ENCODE measurements around the gene IFNG.

DNA sequence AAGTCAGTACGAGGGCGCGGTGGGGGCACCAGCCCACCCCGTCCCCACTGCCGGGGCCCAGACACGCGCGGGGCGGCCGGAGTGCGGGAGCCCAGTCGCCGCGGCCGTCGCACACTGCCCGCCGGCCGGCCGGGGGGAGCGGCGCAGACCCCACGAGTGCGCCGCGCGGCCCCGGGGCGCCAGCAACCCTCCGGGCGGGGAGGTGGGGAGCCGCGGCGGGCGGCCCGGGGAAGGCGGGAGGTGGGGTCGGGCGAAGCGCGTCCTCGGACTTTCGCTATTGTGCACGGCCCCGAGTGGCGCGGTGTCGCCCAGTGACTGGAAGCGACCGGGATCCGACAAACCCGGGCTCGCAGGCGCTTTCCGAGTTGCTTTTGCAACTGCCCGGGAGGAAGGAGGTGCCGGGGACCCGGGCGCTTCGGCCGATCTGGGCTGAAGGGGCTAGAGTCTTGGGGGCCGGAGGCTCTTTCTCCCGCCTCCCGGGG lies 1.1 kb downstream of the HMGA2 start:
- PRO-cap, 2 experiments: no peak in any of the 2 experiments

- PRO-cap, 2 experiments: no peak in any of the 2 experiments
These were observed 23.1 kb downstream of the LLPH start for GRCh38 chr12:66107289-66107974.

DNA sequence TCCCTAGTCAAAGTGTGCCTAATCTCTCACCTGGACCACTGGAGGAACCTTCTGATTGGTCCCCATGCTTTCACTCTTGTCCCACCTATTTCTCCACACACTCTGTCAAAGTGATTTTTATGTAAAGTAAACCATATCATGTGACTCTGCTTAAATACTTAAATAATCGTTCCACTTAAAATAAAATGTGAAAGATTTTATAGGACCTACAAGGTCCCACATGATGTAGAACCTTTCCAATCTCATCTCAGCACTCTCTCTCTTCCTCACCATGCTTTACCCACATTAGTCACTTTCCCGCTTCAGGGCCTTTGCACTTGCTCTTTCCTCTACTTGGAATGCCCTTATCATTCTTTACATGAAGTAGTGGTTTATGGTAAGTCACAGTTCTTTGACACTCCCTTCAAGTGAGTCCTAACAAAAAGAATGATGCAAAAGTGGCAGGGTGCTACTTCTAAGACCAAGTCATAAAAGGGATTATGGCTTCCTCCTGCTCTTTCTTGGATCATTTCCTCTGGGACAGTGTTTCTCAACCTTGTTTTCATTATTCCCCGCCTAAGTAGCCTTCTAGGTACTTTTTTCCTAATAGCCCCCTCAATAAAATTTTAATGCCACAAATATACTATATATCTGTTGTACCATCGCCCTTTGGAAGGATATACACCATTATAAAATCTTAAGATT lies 13.2 kb downstream of the TMBIM4 start:
- PRO-cap, 2 experiments: no peak in any of the 2 experiments

DNA sequence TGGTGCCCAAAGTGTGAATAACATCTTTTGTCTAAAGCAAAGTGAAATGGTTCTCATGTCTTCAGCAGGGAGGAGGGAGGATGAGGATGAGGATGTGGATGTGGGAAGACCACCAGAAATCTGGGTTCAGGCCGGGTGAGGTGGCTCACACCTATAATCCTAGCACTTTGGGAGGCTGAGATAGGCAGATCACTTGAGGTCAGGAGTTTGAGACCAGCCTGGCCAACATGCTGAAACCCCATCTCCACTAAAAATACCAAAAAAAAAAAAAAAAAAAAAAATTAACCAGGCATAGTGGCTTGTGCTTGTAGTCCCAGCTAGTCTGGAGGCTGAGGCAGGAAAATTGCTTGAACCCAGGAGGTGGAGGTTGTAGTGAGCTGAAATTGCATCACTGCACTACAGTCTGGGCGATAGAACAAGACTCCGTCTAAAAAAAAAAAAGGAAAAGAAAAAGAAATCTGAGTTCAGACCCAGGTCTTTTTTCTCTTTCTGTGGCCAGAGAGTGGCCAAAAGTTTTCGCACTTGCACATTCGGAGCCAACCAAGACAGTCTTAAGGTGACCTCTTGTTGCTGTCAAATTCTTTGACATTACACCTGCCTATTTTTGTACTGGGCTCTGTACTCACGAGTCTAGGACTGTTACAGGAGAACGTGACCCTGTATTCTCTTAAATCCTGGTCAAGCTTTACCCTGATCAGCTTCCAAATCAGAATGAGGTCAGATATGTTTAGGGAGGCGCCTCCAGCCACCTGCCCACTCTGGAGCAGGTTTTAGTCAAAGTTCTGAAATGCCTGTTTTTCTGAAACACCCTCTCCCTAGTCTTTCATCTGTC lies 47.3 kb downstream of the IRAK3 start:
- PRO-cap, 2 experiments: no peak in any of the 2 experiments

DNA sequence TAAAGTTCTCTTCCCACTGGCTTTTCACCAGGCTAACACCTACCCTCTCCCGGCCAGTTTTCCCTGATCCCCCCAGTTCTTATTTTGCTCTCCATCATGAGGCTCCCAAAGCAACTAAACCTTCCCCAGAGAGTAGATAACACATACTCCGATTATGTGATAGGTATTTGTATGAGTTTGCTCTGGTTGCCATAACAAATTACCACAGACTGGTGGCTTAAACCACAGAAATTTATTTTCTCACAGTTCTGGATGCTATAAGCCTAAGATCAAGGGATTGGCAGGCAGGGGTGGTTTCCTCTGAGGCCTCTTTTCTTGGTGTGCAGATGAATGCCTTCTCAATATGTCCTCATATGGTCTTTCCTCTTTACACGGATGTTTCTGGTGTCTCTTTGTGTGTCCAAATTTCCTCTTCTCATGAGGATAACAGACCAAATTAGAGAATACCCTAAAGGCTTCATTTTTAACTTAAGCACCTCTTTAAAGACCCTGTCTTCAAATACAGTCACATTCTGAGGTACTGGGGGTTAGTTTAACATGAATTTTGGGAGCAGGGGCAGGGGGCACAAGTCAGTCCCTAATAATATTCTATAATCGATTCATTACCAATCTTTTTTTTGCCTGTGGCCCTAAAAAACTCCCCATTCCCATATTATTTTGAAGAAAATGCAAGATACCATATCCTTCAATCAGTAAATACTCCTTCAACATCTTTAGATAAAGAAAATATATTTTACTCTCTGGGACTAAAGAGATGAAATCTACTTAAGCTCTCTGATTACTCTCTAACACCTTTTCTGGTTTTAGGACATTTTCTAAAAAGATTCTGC lies 285.9 kb upstream of the GRIP1 start:
- PRO-cap, 2 experiments: peak in 2 of 2 experiments; most common minus-strand start position 116 of the sequence (in 2)

DNA sequence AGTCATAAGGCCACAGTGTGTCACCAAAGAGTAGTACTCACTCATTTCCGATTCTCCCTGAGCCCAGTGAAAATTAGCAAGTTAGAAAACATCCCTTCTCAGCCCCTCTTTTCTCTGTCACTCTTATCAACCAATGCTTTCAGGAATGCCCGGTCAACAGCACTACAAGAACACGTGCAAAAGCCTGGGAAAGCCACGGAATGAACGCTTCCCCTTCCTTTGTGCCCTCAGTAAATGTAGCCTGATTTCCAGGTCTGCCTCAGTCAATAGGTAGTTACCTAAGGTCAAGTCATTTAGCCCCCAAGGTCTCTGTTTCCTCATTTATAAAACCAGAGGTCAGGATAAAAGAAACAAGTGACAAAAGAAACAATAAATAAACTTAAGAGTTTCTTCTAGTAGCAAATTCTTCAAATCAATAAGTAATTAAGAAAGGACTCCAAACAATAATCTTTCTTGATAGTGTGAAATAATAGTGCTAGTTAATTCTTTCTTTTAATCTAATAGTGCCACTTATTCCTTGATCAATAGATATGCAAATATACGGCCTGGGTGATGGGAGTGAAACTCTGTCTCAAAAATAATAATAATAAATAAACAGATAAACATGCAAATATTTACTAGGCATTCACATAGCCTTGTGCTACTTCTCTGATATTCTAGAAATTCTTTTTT lies 281.3 kb upstream of the CAND1 start:
- PRO-cap, 2 experiments: no peak in any of the 2 experiments

DNA sequence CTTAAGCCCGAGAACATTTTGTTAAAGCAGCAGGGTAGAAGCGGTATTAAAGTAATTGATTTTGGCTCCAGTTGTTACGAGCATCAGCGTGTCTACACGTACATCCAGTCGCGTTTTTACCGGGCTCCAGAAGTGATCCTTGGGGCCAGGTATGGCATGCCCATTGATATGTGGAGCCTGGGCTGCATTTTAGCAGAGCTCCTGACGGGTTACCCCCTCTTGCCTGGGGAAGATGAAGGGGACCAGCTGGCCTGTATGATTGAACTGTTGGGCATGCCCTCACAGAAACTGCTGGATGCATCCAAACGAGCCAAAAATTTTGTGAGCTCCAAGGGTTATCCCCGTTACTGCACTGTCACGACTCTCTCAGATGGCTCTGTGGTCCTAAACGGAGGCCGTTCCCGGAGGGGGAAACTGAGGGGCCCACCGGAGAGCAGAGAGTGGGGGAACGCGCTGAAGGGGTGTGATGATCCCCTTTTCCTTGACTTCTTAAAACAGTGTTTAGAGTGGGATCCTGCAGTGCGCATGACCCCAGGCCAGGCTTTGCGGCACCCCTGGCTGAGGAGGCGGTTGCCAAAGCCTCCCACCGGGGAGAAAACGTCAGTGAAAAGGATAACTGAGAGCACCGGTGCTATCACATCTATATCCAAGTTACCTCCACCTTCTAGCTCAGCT lies 9.5 kb downstream of the DYRK2 start:
- PRO-cap, 2 experiments: peak in 2 of 2 experiments; most common plus-strand start position 500 of the sequence (in 2)

DNA sequence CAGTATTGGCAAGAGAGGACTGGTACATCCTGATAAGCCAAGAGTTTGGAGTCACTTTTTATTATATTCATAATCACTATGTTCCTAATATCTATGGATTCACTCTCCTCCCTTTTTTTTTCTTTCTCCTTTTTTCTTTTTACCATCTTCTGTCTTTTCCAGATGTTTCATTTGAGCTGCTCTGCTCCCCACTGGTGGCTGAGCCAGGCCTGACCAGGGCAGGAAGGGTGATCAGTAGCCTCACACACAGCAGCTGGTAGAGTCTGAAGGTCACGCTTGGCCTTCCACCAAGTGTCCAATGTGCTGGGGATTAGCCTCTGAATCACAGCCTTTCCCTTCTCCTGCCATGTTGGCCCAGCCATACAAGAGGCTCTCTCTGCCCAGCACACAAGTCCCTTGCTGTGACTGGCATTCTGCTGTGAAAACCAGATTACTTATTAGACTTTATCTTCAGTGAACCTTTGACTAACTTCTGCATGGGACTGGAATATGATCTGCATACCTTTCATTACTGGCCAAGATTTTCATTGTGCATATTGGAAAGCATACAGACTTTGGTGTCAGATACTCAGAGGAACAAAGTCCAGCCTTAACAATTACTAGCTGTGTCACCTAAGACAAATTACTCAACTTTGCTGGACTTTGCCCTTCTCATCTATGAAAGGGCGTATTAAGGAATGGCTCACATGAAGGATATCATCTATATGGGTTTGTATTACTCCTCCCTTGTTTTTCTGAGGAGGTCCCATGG lies 99.3 kb downstream of the DYRK2 start:
- PRO-cap, 2 experiments: no peak in any of the 2 experiments

GRCh38 chr12:67797133-67797542 lies 148.6 kb downstream of the DYRK2 start:
- PRO-cap, 2 experiments: no peak in any of the 2 experiments

GRCh38 chr12:67966336-67966625 lies 193.3 kb downstream of the IFNG start:
- PRO-cap, 2 experiments: no peak in any of the 2 experiments

- PRO-cap, 2 experiments: no peak in any of the 2 experiments
These were observed 127.4 kb downstream of the IFNG start for GRCh38 chr12:68032074-68032539.

- PRO-cap, 2 experiments: no peak in any of the 2 experiments
These were observed 117.3 kb downstream of the IFNG start for GRCh38 chr12:68042098-68042773.

DNA sequence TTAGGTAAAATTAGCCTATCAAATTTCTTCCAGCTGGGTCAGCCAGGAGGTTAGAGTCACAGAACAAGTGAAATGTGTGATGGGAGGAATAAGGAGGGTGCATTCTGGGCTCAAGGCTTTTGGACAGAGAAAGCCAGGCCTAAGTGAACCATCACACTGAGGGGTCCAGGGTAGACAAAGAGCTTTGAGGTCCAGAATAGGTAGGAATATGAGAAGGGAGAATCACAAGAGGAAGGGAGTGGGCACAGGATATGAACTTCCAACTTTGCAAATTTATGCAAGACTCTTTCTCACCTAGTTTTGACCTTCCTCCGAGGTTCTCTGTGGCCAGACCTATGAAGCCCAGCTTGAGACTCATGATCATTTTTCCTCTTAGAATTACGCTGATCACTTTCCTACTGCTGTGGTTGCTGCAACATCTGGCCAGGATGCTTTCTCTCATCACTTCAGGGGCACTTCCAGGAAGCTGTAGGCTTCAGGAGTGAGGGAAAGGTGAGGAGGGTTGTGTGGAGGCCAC lies 23.5 kb downstream of the IFNG start:
- PRO-cap, 2 experiments: no peak in any of the 2 experiments

DNA sequence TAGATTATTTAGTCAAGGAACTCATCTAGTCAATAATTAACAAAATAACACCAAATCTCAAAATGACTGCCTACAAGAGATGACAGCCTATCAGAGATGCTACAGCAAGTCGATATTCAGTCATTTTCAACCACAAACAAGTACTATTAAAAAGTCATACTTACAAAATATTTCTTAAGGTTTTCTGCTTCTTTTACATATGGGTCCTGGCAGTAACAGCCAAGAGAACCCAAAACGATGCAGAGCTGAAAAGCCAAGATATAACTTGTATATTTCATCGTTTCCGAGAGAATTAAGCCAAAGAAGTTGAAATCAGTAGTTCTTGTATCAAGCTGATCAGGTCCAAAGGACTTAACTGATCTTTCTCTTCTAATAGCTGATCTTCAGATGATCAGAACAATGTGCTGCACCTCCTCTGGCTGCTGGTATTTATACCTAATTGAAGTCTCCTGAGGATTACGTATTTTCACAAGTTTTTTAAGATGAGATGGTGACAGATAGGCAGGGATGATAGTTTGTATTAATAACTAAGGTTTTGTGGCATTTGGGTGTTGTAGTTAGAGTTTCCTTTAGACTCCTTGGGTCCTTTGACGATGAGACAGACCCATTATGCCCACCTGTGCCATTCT lies at the start of gene IFNG:
TSS of gene IFNG (minus strand) at position 403 of the 629 bp plus-strand sequence.
- PRO-cap, 2 experiments: peak in 2 of 2 experiments; most common plus-strand start position 187 of the sequence (in 1); most common minus-strand start position 403 of the sequence (in 2)

- PRO-cap, 2 experiments: no peak in any of the 2 experiments
These were observed 36.3 kb upstream of the MDM1 start for GRCh38 chr12:68368491-68368869.

- PRO-cap, 2 experiments: no peak in any of the 2 experiments
These were observed 107.9 kb upstream of the MDM1 start for GRCh38 chr12:68440120-68440446.

GRCh38 chr12:68538688-68539109 lies 72.0 kb upstream of the RAP1B start:
- PRO-cap, 2 experiments: no peak in any of the 2 experiments

GRCh38 chr12:68611078-68611519 lies 400 bp downstream of the RAP1B start:
- PRO-cap, 2 experiments: peak in 2 of 2 experiments; most common plus-strand start chr12:68611307 (in 1); most common minus-strand start chr12:68611294 (in 2)

DNA sequence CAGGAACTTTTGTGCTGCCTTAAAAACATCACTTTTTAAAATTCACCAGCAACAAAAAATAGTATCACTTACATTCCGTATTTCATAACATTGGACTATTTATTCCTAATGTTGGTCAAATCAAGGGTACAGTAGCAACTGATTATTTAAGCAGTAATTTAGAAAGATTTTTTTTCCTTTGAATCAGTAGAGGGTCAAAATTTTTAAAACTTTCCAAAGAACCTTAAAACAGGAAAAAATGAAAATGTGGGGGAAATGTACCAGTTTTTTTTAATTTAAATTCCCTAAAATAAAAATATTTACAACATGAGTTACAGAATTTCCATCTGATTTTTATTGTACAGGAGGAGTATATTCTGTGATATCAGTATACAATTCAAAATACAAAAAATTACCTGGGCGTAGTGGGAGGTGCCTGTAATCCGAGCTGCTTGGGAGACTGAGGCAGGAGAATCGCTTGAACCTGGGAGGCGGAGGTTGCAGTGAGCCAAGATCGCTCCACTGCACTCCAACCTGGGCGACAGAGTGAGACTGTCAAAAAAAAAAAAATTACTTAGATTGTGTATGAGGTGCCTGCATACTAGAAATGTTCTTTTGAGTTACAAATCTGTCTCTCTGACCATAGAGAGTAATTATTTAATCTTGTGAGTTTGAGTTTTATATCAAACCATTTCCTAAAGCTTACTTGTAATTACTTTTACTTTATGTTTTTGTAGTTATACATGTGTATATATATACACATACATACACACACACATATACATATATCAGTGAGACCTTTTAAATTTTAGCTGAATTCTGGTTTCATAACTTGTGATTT lies 4.6 kb downstream of the RAP1B start:
- PRO-cap, 2 experiments: peak in 1 of 2 experiments; most common plus-strand start position 396 of the sequence (in 1)

GRCh38 chr12:68628788-68629373 lies 18.2 kb downstream of the RAP1B start:
- PRO-cap, 2 experiments: peak in 1 of 2 experiments; most common plus-strand start chr12:68629181 (in 1)